ENCODE measurements around the gene ADAD2.

GRCh38 chr16:81831462-81832273, 52.6 kb downstream of the PLCG2 start:
- PRO-cap, result no peak
- RAMPAGE, long total RNA, result no peak

DNA sequence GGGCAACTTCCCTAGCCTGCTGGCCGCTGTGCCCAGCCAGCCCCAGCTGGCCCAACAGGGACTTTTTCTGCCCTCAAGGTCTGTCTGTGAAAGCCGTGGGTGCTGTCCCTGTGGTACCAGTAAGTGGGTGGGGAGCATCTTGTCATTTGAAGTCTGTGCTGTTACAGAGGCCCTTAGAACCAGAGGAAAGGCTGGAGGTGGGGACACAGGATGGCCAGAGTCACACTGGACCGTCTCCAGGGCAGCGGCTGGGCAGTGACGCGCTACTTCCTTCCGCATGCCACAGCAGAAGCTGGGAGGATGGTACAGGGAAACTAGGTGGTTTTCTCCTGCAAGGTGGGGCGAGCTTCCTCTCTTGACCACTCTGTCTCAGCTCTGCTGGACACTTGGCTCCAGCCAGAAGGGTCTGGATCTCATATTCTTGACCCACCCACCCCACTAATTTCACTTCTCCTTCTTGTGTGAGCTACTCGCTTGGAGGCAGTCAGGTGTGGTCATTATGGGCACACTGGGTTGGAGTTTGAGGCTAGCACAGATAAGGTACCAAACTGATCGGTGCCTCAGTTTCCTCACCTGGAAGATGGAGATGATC, 87.9 kb downstream of the PLCG2 start:
- PRO-cap, result no peak
- RAMPAGE, long total RNA, result no peak

DNA sequence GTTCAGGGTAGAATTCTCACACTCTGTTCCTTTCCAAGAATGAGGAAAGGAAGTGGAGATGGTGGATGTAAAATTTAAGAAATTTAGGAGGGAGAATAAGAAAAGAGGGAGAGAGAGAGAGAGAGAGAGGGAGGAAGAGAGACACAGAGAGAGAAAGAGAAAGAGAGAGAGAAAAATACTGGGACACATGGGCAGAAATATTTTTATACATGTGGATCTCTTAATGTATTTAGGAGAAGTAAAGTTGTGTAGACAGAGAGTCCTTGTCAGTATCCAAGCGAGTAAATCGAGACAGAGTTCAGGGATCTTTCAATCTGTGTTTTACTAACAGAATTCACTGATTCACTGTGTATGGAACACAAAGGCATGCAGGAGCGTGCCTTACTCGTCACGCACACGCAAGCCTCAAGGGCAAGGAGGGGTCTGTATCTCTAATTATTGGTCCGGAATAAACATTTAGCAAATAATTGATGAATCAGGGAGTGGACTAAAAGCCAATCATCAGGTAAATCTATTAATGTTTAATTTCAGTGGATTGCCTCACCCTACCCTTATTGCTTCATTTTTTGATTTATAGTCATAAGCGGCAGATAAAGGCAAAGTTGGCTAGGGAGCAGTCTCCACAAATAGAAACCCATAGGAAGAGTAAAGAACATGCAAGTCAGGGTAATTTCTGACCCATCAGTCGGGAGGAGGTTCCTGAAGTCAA, 7.6 kb upstream of the HSD17B2 start:
- PRO-cap, result no peak
- RAMPAGE, long total RNA, result no peak

- PRO-cap, result no peak
- RAMPAGE, long total RNA, result no peak
These were observed 35.6 kb downstream of the HSD17B2 start for GRCh38 chr16:82070373-82071355.

DNA sequence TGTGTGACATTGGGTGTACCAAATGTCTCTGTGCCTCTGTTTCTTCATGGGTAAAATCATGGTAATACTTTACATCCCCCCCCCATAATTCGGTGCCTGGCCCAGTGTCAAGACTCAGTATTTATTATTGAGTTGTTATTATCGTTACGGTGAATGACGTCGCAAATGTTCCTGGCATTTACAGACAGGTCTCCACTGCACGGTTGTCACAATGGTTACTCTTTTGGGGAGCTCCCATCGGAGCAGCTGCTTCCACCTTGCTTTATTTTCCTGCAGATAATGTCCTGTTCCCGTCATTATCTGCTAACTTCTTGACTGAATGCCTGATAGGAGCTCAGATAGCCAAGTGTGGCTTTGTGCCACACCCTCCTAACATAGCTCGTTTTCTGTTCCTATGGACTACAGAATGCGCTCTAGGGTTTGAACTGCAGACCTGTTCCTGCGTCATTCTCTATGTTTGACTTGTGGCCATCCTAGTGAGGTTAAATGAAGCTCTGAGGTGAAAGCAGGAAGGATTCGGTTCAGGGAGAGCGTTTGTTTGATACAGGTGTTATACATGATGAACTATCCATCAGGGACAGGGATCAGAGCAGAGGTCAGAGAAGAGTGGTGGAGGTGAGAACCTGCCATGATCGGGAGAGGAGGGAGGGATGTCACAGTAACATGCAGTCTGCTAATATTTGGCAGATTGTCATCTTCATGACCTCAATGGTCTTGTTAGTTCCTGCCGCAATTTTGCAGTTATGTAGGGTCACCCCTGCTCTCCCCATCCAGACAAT, 33.1 kb downstream of the MPHOSPH6 start:
- PRO-cap, result no peak
- RAMPAGE, long total RNA, result no peak

GRCh38 chr16:82138699-82139083, 31.3 kb downstream of the MPHOSPH6 start:
- PRO-cap, result no peak
- RAMPAGE, long total RNA, result no peak

DNA sequence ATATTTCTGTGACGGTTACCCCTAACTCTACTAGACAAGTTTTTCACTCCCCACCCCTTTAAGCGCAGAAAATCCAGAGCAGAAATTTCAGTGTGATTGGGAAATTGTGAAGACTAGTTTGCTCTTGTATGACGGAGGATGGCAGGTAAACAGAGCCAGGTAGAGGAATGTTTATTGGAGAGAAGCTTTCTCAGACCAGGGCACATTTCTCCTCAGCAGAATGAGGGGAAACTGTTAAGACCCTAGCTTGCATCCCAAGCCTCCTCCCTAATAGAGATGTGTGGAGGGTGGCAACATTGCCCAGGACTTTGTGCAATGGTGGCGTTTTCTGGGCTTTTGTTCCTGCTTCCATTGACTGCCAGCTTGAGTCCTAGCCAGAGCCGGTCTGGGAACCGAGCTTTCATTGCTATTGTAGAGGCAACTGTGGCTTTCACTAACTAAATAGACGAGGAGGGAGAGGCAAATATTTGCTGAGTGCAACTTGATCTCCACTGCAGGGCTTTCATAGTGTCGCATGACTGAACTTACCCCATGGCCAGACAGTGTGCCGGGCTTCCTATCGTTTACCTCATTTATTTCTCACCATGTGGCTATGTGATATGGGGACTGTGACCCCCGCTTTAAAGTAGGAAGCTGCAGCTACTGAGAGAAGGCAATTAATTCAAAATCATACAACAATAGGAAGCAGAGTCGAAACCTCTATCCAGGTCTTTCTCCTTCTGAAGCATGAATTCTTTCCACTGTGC, 159.7 kb upstream of the MPHOSPH6 start:
- PRO-cap, result no peak
- RAMPAGE, long total RNA, result no peak

GRCh38 chr16:82633901-82634931, 7.4 kb downstream of the CDH13 start:
- PRO-cap, result no peak
- RAMPAGE, long total RNA, result no peak

GRCh38 chr16:82715799-82716270, 89.1 kb downstream of the CDH13 start:
- PRO-cap, result no peak
- RAMPAGE, long total RNA, result no peak

GRCh38 chr16:83137186-83137830, 510.5 kb downstream of the CDH13 start:
- PRO-cap, result no peak
- RAMPAGE, long total RNA, result no peak

- PRO-cap, result no peak
- RAMPAGE, long total RNA, result no peak
These were observed 334.6 kb upstream of the HSBP1 start for GRCh38 chr16:83473317-83473516.

DNA sequence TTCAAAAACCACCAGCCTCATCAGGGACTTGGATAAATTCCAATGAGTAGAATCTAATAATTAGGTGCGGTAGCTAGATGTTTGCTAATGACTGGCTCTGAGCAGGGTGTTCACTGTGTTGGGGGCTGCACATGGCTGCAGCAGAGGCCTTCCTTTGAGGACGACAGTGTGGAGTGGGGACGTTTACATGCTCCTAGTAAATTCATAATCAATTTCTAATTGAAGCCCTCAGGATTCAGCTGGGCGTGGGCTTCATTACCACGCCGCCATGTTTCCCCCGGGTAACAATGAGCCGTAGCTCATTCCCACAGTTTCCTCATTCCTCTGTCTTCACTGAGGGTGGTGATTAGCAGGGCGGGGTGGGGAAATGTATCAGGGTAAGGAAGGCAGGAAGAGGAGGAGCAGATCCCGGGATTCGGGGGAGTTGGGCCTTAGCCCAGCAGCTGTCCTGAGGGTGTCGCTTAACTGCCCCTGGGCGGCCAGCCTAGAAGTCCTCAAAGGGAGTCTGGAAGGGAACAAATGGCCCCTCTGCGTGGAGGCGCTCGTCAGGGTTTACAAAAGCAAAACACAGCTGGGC, 14.2 kb downstream of the MLYCD start:
- PRO-cap, result no peak
- RAMPAGE, long total RNA, result no peak

- PRO-cap, result no peak
- RAMPAGE, long total RNA, result no peak
These were observed 24.6 kb downstream of the MLYCD start for GRCh38 chr16:83923373-83924054.

DNA sequence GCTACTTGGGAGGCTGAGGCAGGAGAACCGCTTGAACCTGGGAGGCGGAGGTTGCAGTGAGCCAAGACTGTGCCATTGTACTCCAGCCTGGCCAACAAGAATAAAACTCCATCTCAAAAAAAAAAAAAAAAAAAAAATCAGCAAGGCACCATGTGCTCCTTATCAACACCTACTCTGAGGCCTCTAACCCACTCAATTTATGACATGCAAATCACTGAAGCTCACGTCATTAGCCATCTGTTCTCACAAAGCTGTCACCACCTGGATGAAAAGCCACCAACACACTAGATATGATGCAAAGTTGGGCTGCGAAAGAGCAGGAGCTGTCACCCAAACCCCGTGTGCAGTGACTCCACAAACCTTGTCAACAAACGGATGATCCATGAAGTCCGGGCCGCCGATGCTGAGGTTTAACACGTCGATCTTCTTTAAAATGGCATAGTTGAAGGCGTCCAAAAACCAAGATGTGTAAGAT, 25.3 kb downstream of the MBTPS1 start:
- PRO-cap, result no peak
- RAMPAGE, long total RNA, result no peak

GRCh38 chr16:84190721-84191693, at the start of gene ADAD2:
TSS of gene ADAD2 (plus strand) at chr16:84191157.
- PRO-cap, result no peak
- RAMPAGE, long total RNA, result no peak

GRCh38 chr16:84228031-84228882, 11.6 kb downstream of the KCNG4 start:
- PRO-cap, result bidirectional peak, plus-strand start at chr16:84228478, minus-strand start at chr16:84228356
- RAMPAGE, long total RNA, result no peak

GRCh38 chr16:84553742-84554420, 49.4 kb upstream of the MEAK7 start:
- PRO-cap, result no peak
- RAMPAGE, long total RNA, result no peak

- PRO-cap, result no peak
- RAMPAGE, long total RNA, result no peak
These were observed 52.3 kb downstream of the COTL1 start for GRCh38 chr16:84565442-84566137.

DNA sequence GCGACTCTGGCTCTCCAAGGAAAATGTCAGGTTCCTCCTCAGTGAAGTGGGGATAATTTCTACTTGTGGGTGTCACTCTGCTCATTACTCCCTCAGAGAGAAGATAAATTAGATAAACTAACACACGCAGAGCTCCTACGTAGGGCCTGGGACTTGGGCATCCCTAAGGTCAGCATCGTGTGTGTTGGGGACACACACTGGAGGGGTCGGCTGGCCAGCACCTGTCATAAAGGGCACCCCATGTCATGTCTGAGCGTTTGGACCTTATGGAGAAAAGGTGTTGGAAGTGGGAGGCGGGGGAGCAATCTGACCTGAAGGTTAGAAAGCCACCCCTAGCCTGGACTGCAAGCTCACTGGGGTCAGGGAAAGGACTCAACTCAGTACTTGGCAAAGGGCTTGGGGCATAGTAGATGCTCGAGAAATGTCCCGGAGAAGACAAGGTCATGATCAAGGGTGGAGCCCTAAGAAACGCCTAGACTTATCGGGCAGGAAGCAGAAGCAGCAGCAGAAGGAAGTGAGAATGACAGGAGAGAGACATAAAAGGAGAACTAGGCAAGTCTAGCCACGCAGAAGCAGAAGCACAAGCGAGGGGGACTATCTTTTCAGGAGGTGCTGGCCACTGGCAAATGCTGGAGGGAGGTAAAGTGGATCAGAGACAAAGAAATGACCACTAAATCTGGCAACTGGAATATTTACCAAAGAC, 10.3 kb downstream of the COTL1 start:
- PRO-cap, result no peak
- RAMPAGE, long total RNA, result no peak

GRCh38 chr16:84609382-84610252, 8.3 kb downstream of the COTL1 start:
- PRO-cap, result no peak
- RAMPAGE, long total RNA, result no peak

All from GM23338 (cell line).